Right cardiac atrium (tissue), 1 donor: ENCODE measurements around a stretch of chr19.

DNA sequence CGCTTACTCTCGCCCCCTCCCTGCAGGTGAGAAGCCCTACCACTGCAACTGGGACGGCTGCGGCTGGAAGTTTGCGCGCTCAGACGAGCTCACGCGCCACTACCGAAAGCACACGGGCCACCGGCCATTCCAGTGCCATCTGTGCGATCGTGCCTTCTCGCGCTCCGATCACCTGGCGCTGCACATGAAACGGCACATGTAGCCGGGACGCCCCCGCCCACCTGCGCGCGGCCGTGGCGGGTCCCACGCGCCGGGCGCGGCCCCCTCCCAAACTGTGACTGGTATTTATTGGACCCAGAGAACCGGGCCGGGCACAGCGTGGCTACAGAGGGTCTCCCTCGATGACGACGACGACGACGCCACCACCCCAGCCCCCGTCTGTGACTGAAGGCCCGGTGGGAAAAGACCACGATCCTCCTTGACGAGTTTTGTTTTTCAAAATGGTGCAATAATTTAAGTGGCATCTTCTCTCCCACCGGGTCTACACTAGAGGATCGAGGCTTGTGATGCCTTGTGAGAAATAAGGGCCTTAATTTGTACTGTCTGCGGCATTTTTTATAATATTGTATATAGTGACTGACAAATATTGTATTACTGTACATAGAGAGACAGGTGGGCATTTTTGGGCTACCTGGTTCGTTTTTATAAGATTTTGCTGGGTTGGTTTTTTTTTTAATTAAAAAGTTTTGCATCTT lies 2.4 kb downstream of the KLF2 start:
- PRO-cap = no peak

GRCh38 chr19:16327525-16328307 lies 3.1 kb downstream of the KLF2 start:
- PRO-cap = no peak

- PRO-cap = no peak
Observed at GRCh38 chr19:16338222-16339567, 14.1 kb downstream of the KLF2 start.

- PRO-cap = no peak
Observed at GRCh38 chr19:16381859-16382568, 57.4 kb downstream of the KLF2 start.

- PRO-cap = no peak
Observed at GRCh38 chr19:16519002-16519469, 22.8 kb downstream of the C19orf44 start.

- PRO-cap = no peak
Observed at GRCh38 chr19:16531566-16531805, 10.8 kb downstream of the CHERP start.

DNA sequence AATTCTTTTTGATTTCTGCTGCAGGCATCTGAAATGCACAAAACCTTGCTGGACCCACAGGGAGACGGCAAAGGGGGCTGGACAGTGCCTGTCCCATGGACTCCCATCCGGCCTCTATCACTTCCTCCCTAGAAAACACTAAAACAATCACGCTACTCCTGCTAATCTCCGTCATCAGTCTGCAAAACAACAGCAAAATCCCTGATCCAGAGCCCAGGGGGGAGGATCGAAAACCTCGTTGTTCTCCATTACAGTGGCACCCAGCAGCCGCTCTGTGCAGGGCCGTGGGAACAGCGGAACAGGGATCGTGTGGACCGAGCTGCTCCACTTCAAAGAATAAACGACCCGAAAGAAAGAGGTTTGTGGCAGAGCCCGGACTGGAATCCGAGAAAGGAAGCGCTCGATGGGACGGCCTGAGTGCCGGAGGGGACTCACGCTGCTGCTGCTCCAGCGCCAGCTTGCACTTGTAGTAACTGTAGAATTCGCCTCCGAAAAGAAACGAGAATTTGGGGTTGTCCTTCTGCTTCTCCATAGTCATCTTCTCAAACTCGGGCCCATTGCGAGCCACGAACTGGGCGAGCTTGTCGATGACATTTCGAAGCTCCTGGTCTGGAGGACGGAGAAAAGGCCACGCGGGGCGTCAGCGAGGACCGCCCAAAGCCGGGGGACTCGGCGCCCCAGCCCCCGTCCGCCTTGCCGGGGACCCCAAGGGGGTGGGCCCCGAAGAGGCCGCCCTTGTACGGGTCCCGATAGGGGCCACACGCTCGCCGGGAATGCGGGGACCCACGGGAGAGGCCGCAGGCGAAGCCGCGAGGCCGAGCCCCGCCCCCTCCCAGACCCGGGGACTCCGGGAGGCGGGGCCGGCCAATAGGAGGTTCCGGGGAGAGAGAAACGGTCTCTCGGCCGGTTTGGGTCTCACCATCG lies 540 bp downstream of the CHERP start:
- PRO-cap = no peak

DNA sequence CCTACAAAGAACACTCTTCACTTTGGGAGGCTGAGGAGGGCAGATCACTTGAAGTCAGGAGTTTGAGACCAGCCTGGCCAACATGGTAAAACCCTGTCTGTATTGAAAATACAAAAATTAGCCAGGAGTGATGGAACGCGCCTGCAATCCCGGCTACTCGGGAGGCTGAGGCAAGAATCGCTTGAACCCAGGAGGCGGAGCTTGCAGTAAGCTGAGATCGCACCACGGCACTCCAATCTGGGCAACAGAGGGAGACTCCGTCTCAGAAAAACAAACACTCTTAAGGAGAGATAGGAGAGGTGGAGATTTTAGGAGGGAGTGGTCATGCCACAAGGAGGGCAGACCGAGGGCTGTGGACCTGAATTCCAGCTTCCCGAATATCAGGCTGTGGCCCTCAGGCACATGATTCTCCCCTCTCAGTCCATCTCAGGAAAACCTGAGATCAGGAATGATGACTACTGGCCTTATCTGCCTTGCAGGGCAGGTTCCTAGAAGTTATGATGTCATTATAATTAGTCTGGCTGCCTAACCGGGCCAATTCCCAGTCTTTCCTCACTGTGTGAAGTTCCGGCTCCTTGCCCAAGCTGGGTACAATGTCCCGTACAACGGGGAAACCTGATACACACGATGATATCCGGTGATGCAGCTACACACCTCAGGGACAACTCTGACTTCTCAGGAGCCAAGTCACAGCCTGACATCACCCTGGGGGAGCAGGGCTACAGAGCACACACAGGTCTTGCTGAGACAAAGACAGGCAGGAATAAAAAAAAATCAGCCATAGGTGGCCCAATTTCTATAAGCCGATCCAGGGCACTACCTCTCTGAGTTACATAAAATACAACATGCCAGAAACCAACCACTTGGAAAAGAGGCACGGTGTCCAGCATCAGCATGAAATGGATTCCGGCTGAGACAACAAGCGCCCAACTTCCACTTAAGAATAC lies 2.4 kb downstream of the SLC35E1 start:
- PRO-cap = no peak

GRCh38 chr19:16601628-16602335 lies 26.2 kb downstream of the MED26 start:
- PRO-cap = no peak

- PRO-cap = no peak
Observed at GRCh38 chr19:16824494-16825902, 4.2 kb upstream of the SIN3B start.

- PRO-cap = no peak
Observed at GRCh38 chr19:17022046-17022709, 4.4 kb downstream of the CPAMD8 start.

DNA sequence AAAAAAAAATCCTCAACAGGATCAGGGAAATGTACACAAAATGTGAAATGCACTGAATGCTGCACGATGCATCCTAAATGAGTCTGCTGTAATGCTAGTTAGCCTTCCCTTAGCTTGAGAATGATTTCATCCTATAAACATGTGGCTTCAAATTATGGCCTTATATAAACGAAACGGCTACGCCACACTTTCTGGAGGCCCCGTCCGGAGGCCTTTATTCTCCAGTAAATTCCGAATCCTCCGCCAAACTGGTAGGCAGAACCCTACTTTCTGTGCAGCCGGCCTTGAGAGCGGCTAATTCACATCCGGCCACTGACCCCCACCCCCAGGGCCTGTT lies 13.7 kb downstream of the MYO9B start:
- PRO-cap = no peak

DNA sequence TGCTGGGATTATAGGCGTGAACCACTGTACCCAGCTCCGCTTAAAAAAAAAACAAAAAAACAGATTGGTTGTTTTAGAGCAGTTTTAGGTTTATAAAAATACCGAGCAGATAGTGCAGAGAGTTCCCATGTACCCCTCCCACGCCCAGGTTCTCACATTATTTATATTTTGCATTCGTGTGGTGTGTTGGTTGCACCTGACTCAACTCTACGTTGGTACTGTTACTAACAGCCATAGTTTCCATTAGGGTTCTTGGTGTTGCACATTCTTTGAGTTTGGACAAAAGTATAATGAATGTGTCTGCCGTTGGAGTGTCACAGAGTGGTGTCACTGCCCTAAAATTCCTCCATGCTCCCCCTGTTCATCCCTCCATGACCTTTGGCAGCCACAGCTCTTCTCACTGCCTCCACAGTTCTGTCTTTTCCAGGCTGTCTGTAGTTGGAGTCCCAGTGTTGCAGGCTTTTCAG lies 29.1 kb downstream of the MYO9B start:
- PRO-cap = no peak

GRCh38 chr19:17211429-17211938 lies 3.7 kb upstream of the USE1 start:
- PRO-cap = no peak

- PRO-cap = no peak
Observed at GRCh38 chr19:17212914-17213428, 2.2 kb upstream of the USE1 start.

- PRO-cap = no peak
Observed at GRCh38 chr19:17239971-17240329, 5.8 kb downstream of the NR2F6 start.

GRCh38 chr19:17243136-17243416 lies 2.6 kb downstream of the NR2F6 start:
- PRO-cap = no peak

DNA sequence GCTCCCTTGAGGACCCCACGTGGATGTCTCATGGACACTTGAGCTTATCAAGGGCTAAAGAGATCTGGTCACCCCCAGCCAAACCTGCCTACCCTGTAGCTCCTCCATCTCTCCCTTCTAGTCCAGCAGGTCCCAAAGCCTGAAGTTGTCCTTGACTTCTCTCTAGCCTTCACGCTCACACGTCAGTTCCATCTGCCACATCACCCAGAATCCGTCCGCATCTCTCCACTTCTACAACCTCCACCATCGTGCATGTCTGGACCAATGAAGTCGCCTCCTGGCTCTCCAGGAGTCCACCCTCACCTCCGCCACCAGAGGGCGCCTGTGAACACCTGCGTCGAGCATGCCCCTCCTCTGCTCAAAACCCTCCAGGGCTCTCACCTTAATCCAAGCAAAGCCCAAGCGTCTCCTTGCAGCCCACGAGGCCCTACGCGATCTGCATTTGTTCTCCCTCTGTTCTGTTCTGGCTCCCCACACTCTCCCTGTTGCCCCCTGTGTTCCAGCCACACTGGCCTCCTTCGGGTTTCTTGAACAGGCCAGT lies 3.7 kb downstream of the USHBP1 start:
- PRO-cap = no peak

DNA sequence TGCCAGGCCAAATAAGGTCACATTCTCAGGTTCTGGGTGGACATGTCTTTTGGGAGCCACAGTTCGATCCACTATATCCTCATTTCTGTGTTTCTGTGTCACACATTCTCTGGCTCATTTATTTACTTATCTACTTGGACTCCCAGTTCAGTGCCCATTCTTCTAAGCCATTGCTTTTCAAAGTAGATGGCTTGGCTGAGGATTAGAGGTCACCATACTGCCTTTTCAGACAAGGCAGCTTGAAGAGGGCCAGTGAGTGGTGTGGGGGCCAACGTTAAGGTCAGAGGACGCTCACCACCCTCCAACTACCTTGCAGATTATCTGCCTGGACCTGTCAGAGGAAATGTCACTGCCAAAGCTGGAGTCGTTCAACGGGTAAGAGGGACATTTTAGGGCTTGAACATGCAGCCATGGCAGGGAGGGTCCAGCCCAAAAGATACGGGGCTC lies 4.1 kb downstream of the BABAM1 start:
- PRO-cap = no peak

GRCh38 chr19:17324248-17325124 lies 10.2 kb downstream of the ANO8 start:
- PRO-cap = no peak